Esophagus muscularis mucosa (tissue), 4 donors: ENCODE measurements around a stretch of chr10.

DNA sequence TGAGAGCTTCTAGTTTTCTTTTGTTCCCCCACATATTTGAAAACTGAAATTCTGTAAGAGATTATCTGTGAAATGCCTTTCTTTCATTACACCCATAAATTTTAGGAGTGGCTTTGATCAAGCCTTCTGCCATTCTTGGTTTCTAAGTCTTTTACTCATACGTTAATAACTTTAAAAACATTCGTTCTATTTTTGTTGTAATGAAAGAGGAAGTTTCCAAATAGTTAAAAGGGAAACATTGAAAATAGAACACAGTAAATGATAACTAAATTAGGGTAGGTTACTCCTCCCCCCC is 143.6 kb downstream of the ARID5B start:
- PRO-cap: no peak
- RAMPAGE, long total RNA, 4 experiments: no peak in any of the 4 experiments

DNA sequence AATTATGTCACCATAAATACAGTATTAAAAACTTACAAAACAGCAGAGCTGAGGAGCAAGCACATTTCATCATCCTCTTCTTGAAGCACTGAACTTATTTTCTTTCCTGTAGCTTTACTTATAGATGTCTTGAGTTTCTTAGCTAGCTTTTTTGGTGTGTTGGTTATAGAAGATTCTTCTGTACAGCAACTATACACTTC is 32.7 kb downstream of the RTKN2 start:
- PRO-cap: no peak
- RAMPAGE, long total RNA, 4 experiments: no peak in any of the 4 experiments

DNA sequence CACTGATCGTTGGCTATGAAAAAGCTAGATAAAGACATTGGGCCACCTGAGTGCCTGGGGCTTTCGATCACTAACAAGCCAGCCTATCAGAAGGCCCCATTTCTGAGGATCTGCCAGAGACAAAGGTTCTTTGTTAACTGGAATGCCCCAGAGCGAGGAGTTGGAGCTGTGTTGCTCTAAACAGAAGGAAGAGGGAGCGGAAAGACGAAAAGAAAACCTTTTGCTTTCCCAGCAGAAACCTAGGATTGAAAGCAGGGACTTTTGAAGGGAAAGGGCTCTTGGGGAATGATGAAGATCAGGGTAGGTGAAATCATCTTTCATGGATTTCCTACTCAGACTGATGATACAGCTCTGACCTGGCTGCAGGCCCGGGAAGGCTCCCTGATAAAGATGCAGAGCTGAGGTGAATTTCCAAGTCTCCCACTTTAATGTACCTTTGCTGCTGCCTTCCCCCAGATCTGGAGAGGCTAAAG is 95.5 kb upstream of the EGR2 start:
- PRO-cap: no peak
- RAMPAGE, long total RNA, 4 experiments: no peak in any of the 4 experiments

DNA sequence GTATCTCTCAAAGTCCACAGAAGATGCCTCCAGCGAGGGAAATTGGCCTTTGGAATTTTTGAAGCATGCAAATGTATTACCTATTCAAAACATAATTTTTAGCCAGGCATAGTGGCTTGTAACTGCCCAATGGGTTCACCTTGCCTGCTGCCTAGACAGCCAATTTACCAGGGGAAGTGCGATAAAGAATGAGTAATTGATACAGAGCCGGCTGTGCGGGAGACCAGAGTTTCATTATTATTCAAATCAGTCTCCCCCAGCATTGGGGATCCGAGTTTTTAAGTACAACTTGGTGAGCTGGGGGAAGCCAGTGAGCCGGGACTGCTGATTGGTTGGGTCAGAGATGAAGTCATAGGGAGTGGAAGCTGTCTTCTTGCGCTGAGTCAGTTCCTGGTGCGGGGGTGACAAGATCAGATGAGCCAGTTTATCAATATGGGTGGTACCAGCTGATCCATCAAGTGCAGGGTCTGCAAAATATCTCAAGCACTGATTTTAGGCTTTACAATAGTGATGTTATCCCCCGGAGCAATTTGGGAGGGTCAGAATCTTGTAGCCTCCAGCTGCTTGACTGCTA is 29.1 kb upstream of the NRBF2 start:
- PRO-cap: no peak
- RAMPAGE, long total RNA, 4 experiments: no peak in any of the 4 experiments

DNA sequence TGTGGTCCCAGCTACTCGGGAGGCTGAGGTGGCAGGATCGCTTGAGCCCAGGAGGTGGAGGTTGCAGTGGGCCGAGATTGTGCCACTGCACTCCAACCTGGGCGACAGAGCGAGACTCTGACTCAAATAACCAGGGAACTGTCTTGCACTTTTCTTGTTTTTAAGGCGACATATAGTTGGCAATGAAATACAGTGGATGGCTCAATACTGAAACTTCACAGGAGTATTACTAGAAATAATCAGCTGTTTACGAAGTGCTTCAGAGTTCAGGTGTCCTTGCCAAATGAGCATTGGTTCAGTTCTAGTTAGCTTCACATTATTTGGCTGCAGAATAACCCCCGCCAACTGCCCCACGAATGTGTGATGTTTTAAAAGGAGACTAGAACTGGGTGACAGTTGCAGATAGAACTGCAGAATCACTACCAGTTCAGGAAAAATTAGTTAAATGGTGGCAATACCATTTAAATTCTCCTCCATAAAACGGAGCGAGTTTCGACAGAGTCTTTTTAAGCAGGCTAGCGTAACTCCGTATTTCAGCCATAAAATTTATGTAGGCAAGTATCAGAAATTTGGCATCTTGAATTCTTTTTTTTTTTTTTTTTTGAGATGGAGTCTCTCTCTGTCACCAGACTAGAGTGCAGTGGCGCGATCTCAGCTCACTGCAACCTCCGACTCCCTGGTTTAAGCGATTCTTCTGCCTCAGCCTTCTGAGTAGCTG is 2.1 kb downstream of the NRBF2 start:
- PRO-cap: no peak
- RAMPAGE, long total RNA, 4 experiments: no peak in any of the 4 experiments

DNA sequence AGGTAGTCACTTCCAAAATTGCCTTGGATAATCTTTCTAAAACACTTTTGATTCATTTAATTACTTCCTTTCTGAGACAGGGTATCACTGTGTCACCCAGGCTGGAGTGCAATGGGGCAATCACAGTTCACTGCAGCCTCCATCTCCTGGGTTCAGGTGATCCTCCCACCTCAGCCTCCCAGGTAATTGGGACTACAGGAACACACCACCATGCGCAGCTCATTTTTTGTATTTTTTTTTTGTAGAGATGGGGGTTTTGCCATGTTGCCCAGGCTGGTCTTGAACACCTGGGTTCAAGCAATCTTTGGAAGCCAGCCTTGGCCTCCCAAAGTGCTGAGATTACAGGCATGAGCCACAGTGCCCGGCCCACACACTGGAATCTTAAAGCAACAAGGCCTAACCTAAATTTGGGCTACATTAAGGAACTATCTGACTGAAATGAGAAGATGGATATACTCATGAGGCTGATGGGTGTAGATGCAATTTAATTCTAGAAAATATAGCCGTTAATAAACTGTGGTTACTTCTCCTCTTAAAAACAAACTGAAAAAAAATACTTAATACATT is 63.7 kb downstream of the NRBF2 start:
- PRO-cap: no peak
- RAMPAGE, long total RNA, 4 experiments: no peak in any of the 4 experiments

DNA sequence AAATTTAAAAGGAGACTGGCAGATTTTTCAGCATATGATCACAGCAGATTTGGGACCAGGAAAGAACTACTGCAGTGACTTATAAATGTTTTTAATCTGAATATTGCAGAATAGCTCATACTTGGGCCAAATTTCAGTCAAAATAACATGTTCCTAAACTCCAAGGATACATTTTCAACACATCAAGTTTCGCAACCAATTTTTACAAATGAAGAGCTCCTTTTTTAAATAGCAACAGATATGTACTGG is 122.9 kb downstream of the NRBF2 start:
- PRO-cap: no peak
- RAMPAGE, long total RNA, 4 experiments: no peak in any of the 4 experiments

- PRO-cap: unidirectional peak, plus-strand start at chr10:63265321
- RAMPAGE, long total RNA, 4 experiments: no peak in any of the 4 experiments
Measured at GRCh38 chr10:63264949-63265755, 132.0 kb downstream of the NRBF2 start.

GRCh38 chr10:63481660-63481933 is 15.8 kb upstream of the JMJD1C start:
- PRO-cap: no peak
- RAMPAGE, long total RNA, 4 experiments: no peak in any of the 4 experiments

- PRO-cap: no peak
- RAMPAGE, long total RNA, 4 experiments: no peak in any of the 4 experiments
Measured at GRCh38 chr10:63522961-63524131, 2.1 kb downstream of the REEP3 start.

DNA sequence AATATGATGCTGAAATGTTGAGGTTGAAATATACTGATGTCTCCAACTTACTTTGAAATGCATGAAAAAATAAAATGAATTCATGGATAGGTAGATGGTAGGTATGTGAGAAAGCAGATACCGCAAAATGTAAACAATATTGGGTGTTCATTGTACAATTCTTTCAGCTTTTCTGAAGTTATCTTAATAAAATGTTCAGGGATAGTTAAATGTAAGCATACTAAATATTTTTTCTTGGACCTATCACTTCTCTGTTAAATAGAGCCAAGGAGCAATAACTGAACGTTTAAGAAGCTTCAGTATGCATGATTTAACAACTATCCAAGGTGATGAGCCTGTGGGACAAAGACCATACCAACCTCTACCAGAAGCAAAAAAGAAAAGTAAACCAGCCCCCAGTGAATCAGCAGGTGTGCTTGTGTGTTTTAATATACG is 88.7 kb downstream of the REEP3 start:
- PRO-cap: no peak
- RAMPAGE, long total RNA, 4 experiments: no peak in any of the 4 experiments

DNA sequence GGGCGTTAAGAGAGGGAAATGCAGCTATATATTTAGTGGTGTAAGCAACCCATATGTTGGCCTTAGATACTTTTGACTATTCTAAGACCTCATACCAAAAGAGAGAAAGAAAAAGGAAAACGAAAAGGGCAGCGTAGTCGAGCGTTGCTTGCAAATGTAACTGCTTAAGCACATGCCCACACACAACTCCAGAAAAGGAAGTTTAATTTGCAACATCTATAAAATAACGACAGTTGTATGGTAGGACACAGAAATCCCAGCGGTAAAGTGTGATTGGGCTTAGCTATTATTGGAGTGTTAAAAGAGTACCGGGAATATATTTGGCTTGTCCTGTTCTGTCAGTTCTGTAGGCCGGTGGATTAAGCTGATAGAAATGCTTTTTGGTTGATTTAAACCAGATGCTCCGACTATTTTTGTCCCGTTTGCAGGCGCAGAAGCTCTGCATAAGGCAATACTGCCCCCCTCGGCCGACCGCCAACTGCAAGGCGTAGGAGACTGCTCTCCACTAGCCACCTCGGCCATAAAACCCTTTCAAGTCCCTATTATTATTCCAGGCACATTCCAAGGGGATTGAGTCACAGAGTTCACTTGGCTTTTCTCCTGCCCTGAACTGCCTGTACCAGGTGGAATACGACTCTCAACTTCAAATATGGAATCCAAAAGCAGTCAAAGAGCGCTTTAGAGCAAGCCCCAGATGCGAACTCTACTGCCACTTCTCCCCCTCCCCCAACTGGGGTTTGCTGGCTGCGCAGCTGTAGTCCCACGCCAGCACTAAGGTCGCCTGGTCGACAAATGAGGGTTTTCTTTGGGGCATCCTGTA is 108.1 kb downstream of the REEP3 start:
- PRO-cap: bidirectional peak, plus-strand start at position 646 of the sequence, minus-strand start at position 516 of the sequence
- RAMPAGE, long total RNA, 4 experiments: no peak in any of the 4 experiments

- PRO-cap: no peak
- RAMPAGE, long total RNA, 4 experiments: no peak in any of the 4 experiments
Measured at GRCh38 chr10:63664556-63664894, 143.3 kb downstream of the REEP3 start.

- PRO-cap: no peak
- RAMPAGE, long total RNA, 4 experiments: no peak in any of the 4 experiments
Measured at GRCh38 chr10:63886982-63887665, 365.9 kb downstream of the REEP3 start.

GRCh38 chr10:67788391-67788973 is 49.5 kb downstream of the DNAJC12 start:
- PRO-cap: no peak
- RAMPAGE, long total RNA, 4 experiments: no peak in any of the 4 experiments

DNA sequence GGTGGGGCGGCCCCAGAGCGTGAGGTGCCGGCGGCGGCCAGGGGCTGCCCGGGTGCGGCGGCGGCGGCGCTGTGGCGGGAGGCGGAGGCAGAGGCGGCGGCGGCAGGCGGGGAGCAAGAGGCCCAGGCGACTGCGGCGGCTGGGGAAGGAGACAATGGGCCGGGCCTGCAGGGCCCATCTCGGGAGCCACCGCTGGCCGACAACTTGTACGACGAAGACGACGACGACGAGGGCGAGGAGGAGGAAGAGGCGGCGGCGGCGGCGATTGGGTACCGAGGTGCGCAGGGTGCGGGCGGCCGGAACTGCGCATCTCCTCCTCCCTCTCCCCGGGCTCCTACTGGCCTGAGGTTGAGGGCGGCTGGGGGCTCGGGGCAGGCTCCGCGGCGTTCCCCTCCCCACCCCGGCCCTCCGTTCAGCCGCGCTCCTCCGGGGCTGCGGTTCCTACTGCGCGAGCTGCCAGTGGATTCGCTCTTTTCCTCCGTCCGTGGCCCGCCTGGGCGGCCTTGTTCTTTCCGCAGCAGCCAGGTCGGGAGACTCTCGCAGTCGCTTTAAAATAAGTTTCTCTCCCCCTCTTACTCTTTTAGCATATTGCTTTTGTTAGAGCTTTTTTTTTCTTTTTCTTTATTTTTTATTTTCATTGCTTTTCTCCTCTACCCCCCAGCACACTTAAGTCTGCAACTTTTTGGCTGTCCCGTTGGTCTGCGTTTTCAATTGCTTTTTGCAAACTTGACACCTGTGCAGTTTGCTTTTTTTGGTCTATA is 599 bp downstream of the SIRT1 start:
- PRO-cap: bidirectional peak, plus-strand start at position 207 of the sequence, minus-strand start at position 219 of the sequence; bidirectional peak, plus-strand start at position 345 of the sequence, minus-strand start at position 336 of the sequence
- RAMPAGE, long total RNA, 4 experiments: start-site peak on the plus strand in 1 of 4 experiments, centred at positions 124 to 339 of the sequence, 11 to 14 reads per replicate

GRCh38 chr10:67918276-67919140 is 34.1 kb downstream of the SIRT1 start:
- PRO-cap: no peak
- RAMPAGE, long total RNA, 4 experiments: no peak in any of the 4 experiments

DNA sequence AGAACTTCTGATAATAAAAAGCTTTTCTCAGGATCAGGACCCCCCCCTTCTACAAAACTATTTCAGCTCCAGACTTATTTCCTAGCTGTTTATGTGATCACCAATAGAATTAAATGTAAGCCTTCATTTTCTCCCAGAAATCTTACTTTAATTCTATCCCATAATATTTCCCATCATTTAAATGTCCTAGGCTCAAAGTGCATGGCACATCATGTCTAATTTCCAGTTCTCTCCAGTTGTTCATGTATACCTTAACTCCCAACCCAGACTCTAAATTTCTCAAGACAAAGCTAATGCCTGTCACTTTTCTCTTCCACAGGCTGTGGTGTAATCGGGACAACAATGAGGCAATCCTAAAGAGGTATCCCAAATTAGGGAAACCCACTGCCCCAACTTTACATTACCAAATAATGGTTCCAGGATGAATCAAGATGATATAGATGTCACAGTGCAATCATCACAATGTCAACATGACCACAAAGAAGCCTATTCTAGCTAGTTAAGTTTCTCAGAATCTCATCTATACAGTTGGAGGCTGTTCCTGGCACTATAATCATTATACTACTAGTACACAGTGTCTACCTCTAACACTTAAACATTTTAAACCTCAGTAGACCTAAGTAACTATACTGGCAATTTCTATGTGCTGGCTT is 4.2 kb downstream of the HERC4 start:
- PRO-cap: no peak
- RAMPAGE, long total RNA, 4 experiments: no peak in any of the 4 experiments

GRCh38 chr10:68105719-68106212 is 3.5 kb upstream of the MYPN start:
- PRO-cap: no peak
- RAMPAGE, long total RNA, 4 experiments: no peak in any of the 4 experiments

- PRO-cap: no peak
- RAMPAGE, long total RNA, 4 experiments: no peak in any of the 4 experiments
Measured at GRCh38 chr10:68106708-68106983, 2.6 kb upstream of the MYPN start.